AG10803 (cell line): ENCODE data around the genes CTBP1, TACC3 and NELFA.

DNA sequence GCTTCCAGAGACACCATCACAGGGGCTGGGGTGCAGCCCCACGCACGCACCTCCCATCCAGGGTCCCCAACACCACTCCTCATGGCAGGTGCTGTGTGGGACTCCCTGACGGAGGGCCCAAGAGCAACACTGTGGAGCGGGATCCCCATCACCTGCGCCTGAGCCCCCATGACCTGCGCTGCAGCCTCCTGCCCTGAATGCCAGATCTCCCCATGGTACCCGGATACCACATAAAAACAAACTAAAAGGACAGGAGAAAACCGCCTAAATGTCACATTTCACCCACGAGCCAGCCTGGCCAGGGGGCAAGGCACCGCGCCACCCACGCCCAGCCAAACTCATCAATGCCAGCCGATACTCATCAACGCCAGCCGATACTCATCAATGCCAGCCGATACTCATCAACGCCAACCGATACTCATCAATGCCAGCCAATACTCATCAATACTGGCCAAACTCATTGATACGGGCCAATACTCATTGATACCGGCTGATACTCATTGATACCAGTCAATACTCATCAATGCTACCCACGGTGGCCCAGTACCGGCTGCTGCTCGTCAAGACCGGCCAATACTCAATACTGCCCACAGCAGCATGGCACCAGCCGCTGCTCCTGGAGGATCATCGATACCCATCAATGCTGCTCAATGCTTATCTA is 6.2 kb downstream of the CTBP1 start:
- RRBS: 100% methylated on average over 2 of the region's 26 CpGs

GRCh38 chr4:1249009-1249561 is at the start of gene CTBP1:
Gene CTBP1, minus strand, starts transcription at chr4:1249130.
- RRBS: 2% methylated on average over 28 of the region's 99 CpGs

- RRBS: 94% methylated on average over 2 of the region's 61 CpGs
Measured at GRCh38 chr4:1249562-1250567, 935 bp upstream of the CTBP1 start.

GRCh38 chr4:1348139-1348916 is 1.3 kb downstream of the UVSSA start:
- RRBS: no CpG with 5 or more reads among the region's 21 CpGs

DNA sequence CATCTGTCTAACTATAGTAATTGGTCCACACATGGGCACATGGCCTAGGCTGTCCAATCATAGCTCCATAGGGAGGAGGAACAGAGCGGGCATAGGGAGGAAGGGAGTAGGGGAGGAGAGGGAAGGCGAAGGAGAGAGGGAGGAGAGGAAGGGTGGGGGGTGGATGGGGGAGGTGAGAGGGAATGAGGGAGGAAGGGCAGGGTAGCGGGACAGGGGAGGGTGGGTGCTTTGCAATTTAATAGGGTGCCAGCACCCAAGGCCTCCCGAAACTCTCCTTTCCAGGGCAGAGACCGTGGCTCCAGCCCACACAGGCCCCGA is 105.6 kb upstream of the NKX1-1 start:
- RRBS: no CpG with 5 or more reads among the region's 6 CpGs

DNA sequence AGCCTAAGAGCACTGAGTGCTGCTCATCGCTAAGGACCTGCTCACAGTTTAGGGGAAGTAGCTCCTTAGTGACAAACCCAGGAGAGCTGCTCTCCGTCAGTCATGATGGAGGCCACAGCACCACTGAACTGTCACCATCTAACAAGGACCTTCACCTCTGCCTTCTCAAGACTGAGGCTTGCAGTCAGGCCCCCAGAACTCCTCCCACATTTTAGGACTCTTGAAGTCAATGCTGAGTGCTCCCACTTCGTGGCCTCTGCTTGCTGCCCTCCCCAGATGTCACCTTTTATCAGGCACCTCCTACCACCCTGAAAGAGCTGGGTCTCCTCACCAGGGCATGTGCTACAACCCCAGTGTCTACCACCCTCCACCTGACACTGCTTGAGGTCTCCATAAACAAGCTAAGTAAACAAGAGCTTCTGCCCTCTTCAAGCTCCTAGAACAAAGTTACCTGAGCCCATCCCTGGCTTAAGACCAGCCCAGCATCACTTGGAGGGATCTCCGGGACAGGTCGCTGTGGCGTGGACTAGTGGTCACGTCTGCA is 7.6 kb upstream of the FAM53A start:
- RRBS: no CpG with 5 or more reads among the region's 7 CpGs

GRCh38 chr4:1712579-1713523 is 732 bp upstream of the SLBP start:
- RRBS: 2% methylated on average over 18 of the region's 74 CpGs

DNA sequence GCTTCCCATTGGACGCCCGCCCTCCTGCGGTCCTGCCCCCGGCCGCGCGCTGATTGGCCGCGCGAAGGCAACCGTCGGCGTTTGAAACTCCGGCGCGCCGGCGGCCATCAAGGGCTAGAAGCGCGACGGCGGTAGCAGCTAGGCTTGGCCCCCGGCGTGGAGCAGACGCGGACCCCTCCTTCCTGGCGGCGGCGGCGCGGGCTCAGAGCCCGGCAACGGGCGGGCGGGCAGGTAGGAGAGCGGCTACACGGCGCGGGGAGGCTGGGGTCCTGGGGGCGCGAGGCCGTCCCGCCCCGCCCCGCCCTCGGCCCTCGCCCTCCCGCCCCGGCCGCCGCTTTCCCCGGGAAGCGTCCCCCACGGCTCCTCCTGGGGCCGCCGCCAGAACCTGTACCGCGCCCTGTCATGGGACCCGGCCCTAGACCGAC is at the start of gene TACC3:
TACC3 (plus strand) TSS at position 109 of the 425 bp plus-strand sequence.
- RRBS: 1% methylated on average over 38 of the region's 60 CpGs

DNA sequence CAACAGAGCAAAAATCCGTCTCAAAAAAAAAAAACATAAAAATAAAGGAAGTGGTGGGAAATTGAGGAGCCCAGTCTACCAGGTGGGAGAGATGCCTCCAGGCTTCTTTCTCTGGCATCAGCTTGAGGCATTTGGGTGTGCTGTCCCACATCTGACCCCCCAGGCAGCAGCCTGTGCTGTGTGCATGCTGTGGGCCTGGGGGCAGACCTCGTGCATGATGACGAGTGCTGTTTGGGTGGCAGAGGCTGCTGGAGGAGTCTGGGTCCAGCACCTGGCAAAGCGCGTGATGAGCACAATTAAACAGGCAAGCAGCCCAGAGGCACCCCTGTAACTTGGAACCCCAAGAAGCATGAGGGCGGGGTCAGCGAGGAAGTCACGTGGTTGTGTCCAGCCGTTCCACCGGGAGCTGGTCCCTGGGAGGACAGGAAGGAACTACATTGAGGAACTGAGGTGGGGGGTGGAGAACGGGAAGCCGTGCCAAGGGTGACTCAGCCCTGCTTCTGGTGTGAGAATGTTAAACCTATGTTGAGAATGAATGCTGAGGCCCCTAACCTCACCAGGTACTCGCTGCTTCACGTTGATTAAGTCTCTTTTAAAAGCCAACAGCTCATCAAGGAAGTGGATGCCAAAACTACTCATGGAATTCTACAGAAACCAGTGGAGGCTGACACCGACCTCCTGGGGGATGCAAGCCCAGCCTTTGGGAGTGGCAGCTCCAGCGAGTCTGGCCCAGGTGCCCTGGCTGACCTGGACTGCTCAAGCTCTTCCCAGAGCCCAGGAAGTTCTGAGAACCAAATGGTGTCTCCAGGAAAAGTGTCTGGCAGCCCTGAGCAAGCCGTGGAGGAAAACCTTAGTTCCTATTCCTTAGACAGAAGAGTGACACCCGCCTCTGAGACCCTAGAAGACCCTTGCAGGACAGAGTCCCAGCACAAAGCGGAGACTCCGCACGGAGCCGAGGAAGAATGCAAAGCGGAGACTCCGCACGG is 6.1 kb downstream of the TACC3 start:
- RRBS: no CpG with 5 or more reads among the region's 25 CpGs

DNA sequence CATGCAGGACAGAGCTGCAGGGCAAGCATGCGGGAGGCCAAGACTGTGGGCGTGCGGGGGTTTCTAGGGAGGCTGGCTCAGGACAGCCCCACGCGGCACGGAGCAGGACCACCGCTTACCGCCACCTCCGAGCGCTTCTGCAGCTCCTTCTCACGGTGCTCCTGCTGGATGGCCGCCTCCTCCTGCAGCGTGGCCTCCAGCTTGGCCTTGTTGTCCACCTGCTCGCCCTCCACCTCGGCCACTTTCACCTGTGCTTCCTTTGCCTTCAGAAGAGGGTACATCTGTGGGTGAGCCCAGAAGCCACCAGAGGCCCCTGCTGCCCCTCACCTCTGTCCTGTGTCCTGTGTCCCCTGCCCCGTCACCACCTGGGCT is 29.8 kb downstream of the FGFR3 start:
- RRBS: no CpG with 5 or more reads among the region's 16 CpGs

- RRBS: no CpG with 5 or more reads among the region's 5 CpGs
Measured at GRCh38 chr4:1930573-1930899, 59.3 kb downstream of the NSD2 start.

DNA sequence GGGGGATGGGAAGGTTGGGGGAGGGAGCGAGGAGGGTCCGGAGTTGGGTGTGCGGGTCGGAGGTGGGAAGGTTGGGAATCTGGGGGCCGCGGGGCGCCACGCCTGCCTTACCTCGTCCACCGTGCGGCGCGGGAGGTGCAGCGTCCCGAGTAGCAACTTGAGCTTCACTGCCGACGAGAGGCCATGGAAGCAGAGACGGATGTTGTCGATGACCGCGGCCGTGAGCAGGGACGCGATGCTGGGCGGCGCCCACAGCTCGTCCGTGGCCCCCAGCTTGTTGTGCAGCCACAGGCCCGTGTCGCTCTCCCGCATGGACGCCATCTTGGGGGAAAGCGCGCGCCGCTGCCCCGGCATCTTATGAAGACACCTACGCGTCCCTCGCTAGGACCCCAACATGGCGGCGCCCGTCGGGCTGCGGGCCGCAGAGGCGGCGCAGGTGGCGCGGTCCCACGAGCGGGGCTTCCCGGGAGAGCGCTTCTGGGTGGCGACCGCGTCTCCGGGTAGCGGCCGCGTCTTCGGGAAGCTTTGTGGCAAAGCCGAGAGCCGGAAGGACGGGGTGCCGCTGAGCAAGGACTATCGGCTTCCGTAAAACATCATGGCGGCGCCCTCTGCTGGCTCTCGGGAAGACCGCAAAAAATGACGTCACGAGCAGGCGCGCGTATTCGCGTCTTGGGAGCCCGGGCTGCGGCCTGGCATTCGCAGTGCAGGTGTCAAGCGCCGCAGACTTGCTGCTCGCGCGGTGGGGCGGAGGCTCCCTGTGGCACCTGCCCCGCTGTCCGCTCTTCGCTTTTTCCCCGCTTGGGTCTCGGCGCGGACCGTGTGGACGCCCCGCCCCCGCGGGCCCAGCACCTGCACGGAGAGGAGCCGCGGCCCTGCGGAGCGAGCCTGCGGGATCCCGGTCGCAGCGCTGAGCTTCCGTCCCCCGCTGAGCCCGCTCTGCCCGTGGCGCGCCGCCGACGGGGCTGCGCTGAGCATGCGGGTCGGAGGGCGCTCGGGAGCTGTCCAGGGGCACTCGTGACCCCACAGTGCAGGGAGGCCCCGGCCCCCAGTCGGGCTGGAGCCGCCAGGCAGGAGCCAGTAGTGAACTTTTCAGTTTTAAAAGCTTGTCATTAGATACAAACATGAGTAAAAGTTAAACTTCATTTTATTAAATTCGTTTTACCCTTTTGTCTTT is at the start of gene NELFA:
NELFA (minus strand) TSS at position 336 of the 1,174 bp plus-strand sequence.
- RRBS: 3% methylated on average over 19 of the region's 128 CpGs

DNA sequence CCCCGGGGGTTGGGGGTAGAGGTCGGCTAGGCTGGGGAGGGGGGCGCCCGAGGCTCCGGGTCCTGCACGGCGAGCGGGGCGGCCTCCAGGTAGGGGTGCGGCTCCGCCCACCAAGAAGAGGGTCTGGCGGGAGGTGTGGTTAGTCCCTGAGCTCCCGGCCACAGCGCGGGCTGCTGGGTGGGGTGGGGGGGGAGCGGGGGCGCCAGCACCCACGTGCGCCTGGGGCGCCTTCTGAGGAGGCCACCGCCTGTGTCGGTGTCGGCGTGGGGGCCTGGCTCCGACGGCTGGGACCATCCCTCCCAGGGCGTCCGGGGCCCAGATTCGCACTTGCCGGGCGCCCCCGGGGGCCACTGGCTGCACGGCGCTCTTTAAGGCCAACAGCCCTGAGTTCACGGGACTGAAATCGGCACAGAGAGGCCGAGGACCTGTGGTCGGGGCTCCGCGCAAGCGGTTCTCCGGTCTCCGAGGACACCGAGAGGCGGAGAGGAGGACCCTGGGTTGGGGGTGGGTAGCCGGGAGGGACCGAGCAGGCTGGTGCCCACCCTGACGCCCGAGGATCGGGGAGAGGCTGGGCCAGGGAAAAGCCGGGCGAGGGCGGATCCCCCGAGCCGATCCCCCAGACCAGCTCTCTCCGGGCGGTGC is 707 bp upstream of the C4orf48 start:
- RRBS: 3% methylated on average over 33 of the region's 57 CpGs

- RRBS: no CpG with 5 or more reads among the region's 1 CpG
Measured at GRCh38 chr4:2236198-2236497, 5.8 kb downstream of the HAUS3 start.

DNA sequence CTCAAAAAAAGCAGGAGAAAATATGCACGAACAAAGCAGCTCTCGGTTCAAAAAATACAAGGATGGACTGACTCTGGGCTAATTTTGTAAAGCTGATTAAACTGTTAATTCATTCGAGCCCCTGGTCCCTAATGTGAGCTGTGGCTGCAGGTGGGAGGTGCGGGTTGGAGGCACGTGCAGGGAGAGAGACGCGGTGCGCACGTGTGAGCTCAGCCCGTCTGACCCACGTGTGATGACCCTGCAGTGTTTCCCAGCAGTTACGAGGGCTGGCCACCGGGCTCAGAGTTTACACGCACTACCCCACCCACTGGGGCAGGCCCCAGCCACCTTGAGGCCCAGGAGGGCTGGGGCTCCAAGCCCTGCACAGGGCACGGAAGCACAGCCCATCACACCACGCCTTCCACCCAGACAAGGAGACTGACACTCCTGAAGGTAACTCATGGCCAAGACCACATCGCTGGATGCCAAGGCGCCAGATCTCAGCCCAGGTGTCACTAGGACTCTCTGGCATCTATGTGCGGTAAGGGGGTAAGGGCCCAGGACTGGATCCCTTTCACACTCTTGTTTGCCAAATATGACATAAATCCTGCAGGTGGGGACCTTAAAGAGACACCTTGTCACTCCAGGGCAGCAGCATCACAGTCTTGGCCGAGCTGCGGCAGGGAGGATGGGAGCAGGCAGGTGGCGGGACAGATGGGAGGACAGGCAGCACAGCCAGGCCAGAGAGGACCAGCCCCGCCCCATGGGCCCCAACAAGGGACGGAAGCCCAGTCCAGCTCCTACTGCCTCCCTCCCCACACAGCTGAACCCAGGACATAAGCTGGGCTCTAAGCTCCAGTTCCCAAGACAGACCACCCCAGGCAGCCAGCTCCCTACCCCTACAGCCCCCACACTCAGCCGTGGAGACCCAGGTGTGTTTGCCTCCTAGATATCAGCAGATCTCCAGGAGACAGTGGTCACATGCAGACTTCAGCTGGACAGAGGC is 56.9 kb downstream of the ZFYVE28 start:
- RRBS: no CpG with 5 or more reads among the region's 25 CpGs

DNA sequence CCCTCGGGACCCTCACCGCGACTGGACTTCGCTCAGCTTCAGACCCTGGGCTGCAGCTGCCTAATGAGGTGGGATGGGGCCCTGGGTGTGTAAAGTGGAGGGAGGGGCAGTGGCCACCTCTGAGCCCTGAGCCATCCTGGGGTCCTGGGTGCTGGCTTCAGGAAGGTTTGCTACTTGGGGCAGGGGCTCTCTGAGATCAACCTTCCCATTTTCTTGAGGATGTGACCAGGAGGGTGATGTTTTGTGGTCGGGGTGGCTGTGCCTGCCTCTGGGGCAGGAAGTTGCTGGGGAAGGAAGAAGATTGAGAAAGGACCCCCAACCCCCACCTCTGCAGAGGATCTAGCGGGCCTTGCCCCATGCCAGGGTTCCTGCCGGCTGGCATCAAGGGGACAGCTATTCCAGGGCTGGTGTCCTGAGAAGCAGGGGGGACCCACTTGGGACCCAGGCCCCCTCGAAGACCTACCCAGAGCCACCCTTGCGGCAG is 6.4 kb downstream of the SH3BP2 start:
- RRBS: no CpG with 5 or more reads among the region's 9 CpGs

- RRBS: no CpG with 5 or more reads among the region's 4 CpGs
Measured at GRCh38 chr4:2808491-2808978, 15.7 kb downstream of the SH3BP2 start.

- RRBS: no CpG with 5 or more reads among the region's 14 CpGs
Measured at GRCh38 chr4:2830574-2830953, 13.1 kb upstream of the ADD1 start.

- RRBS: 100% methylated on average over 1 of the region's 37 CpGs
Measured at GRCh38 chr4:2831559-2832298, 11.9 kb upstream of the ADD1 start.

- RRBS: 4% methylated on average over 3 of the region's 28 CpGs
Measured at GRCh38 chr4:2842751-2843543, 697 bp upstream of the ADD1 start.